ENCODE results near the genes PLA2G2C and ECE1.

GRCh38 chr1:20186326-20186935 is at the start of gene PLA2G2C:
TSS of gene PLA2G2C (minus strand) at chr1:20186518.
- PRO-cap, 2 experiments: no peak in any of the 2 experiments

- PRO-cap, 2 experiments: no peak in any of the 2 experiments
Observed at GRCh38 chr1:20323097-20323648, 32.5 kb downstream of the VWA5B1 start.

DNA sequence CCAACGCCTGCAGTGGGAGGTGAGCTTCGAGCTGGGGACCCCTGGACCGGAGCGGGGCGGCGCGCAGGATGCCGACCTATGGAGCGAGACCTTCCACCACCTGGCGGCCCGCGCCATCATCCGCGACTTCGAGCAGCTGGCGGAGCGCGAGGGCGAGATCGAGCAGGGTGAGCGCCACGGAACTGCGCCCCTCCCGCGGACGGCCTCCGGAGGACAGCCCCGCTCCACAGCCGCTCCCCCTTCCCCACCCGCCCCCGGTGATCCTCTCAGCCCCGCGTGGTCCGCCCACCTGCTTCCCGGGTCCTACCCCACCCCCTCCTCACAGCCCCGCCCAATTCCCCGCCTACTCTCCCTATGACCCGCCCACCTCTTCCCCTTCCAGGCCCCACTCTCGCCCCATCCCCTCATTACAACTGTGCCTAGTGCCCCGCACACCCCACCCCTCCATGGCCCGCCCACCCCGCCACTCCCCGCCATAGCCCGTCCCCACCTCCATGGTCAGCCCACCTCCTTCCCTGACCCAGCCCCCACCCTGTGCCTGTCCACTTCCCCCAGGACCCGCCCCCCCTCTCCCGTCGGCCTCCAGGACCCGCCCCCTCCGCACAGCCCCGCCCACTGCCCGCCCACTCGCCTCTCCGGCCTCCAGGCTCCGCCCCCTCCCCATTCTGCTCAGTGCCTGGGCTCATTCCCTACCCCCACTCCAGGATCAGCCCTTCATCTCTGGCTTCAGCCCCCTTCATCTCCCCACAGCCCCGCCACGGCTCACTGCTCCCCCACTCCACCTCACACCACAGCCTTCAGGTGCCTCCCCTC is 52.8 kb downstream of the VWA5B1 start:
- PRO-cap, 2 experiments: no peak in any of the 2 experiments

- PRO-cap, 2 experiments: peak in 2 of 2 experiments; most common plus-strand start chr1:20552123 (in 1); most common minus-strand start chr1:20552130 (in 2)
Observed at GRCh38 chr1:20551784-20552276, 543 bp upstream of the FAM43B start.

DNA sequence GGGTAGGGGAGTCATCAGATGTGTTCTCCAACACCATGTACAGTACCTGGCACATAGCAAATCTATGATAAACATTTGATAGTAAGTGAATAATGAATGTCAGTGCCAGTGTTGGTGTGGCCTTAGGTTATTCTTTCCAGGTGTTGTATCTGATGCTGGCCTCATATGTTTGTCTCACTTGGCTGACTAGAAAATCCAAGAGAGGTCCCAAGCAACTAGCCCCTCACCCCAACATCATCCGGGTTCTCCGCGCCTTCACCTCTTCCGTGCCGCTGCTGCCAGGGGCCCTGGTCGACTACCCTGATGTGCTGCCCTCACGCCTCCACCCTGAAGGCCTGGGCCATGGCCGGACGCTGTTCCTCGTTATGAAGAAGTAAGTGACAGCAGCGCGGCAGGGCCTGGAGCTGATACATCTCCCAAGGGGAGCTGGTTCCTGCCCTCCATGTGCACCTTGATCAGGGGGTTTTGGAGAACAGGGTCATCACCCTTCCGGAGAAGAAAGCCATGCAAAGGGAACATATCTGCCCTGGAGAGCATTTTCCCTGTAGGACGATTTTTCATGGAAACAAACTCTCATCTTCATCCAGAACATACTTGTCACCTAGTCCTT is 11.1 kb downstream of the PINK1 start:
- PRO-cap, 2 experiments: no peak in any of the 2 experiments

GRCh38 chr1:20666096-20666785 is 5.1 kb upstream of the DDOST start:
- PRO-cap, 2 experiments: peak in 2 of 2 experiments; most common plus-strand start chr1:20666290 (in 2); most common minus-strand start chr1:20666181 (in 2)

DNA sequence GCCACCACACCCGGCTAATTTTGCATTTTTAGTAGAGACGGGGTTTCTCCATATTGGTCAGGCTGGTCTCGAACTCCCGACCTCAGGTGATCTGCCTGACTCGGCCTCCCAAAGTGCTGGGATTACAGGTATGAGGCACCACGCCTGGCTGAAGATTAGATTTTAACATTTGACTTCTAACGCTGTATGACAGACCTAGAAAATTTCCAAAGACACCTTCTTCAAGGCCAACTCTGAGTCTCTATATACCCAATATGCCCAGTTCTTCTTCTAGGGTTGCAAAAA is 25.0 kb upstream of the SH2D5 start:
- PRO-cap, 2 experiments: no peak in any of the 2 experiments

- PRO-cap, 2 experiments: no peak in any of the 2 experiments
Observed at GRCh38 chr1:20853331-20853896, 66.3 kb upstream of the HP1BP3 start.

DNA sequence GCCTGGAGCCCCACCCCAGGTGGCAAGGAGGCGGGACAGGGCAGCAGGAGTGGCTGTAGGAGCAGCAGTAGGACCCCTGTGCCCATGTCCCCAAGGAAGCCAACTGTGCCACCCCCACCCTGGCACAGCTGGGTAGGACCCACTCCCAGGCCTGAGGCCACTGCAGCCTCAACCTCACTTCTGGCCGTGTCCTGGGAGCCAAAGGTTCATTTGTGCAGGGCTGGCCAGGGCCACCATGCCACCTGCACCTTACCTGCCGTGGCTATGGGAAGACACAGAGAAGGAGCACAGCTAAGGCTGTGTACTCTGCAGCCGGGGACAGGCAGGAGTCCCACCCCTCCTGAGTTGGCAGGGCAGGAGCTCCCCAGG is 141.7 kb downstream of the EIF4G3 start:
- PRO-cap, 2 experiments: no peak in any of the 2 experiments

GRCh38 chr1:21269422-21270130 is 20.7 kb downstream of the ECE1 start:
- PRO-cap, 2 experiments: no peak in any of the 2 experiments

DNA sequence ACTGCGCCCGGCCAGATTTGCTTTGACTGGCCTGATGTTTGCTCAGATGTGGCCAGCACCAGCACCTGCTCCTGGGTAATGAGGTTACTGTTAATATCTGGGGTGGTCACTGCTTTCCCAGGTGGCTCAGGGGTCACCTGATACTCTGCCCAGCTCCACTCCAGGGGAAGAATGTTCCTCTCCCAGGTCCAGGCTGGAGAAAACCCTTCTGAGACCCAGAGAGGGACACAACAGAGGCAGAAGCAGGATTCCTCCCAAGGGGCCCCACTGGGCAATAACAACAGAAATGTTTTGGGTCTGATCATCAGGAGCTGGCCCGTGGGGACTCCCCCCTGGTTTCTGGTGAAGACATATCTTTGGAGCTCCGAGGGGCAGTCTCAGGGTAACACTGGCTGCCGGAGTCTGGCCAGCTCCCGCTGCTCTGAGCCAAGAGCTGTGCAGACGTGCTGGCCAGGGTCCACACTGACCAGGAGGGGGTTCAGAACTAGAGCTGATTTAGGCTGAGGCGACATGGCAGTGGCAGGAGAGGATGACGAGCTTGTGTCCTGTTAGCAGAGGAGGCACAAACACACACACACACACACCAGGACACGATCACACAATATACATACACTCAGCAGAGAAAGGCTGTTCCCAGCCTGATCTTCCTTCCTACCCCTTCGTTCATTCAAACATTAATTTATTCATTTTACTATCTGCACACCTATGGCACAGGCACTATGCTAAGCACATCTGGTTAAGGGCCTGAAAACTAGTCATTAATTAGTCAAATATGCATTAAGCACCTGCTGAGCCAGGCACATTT is 13.1 kb downstream of the ECE1 start:
- PRO-cap, 2 experiments: no peak in any of the 2 experiments

DNA sequence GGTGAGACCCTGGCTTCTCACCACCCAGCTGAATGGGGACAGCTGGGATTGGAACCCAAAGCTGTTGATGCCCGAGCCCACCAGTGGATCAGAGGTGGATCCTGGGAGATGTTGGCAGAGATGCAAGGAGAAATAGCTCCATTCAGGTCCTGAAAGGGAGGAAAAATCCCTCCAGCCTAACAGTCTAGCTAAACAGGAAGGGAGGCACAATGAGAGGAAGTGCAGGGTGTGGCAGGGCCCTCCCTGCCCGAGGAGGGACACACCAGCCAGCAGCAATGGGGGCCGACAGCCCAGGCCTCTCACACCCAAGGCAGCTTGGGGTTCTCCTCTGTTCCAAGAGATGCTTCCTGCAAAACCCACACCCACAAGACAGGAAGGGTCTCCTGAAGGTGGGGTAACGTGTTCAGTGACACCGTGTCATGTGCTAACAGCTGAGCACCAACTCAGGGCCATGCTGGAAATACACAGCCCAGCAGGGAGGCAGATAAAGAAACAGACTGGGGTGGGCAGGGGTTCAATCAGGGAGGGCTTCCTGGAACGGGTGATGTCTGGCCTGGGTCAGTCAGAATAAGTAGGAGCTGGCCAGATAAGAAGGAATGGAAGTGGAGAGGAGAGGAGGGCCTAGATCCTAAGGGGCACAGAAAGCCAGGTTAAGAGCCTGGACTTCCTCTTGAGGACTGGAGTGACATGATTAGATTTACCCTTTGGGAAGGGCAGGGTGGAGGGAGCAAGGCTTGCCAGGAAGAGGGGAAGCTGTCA is 10.2 kb downstream of the ECE1 start:
- PRO-cap, 2 experiments: no peak in any of the 2 experiments

GRCh38 chr1:21289408-21290594 is at the start of gene ECE1:
TSS of gene ECE1 (minus strand) at chr1:21290463.
- PRO-cap, 2 experiments: peak in 2 of 2 experiments; most common plus-strand start chr1:21289984 (in 1); most common minus-strand start chr1:21289943 (in 2)

- PRO-cap, 2 experiments: peak in 2 of 2 experiments; most common plus-strand start chr1:21317698 (in 2); most common minus-strand start chr1:21317395 (in 1)
Observed at GRCh38 chr1:21317186-21317963, 27.1 kb upstream of the ECE1 start.

- PRO-cap, 2 experiments: no peak in any of the 2 experiments
Observed at GRCh38 chr1:21346257-21346374, 55.9 kb upstream of the ECE1 start.

- PRO-cap, 2 experiments: peak in 2 of 2 experiments; most common plus-strand start chr1:21437238 (in 1); most common minus-strand start chr1:21437182 (in 2)
Observed at GRCh38 chr1:21436520-21437545, 3.1 kb upstream of the NBPF3 start.

DNA sequence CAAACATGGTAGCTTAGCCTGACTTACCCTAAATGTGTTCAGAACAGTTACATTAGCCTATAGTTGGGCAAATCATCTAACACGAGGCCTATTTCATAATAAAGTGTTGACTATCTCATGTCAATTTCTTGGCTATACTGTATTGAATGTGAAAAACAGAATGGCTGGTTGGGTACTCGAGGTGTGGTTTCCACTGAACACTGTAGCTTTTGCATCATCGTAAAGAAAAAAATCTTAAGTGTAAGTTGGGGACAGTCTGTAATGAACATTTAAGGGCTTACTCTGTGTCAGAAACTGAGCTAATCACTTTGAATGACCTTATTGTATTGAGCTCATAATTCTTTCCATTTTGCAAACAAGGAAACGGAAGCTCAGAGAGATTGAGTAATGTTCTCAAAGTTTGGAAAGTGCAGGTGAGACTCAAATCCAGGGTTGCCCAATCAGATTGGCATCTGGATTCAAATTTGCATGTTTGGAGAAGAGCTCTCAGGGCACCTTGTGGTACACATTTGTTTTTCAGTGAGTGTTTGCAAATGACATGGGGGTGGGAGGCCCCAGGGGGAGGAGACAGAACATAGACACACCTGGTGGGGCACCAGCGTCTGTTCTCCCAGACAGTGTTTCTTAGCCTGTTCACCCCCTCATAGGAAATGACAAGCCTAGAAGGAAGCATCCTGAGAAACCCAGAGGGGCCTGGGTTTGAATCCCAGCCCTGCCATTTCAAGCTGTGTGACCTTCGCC is 7.9 kb downstream of the ALPL start:
- PRO-cap, 2 experiments: no peak in any of the 2 experiments

DNA sequence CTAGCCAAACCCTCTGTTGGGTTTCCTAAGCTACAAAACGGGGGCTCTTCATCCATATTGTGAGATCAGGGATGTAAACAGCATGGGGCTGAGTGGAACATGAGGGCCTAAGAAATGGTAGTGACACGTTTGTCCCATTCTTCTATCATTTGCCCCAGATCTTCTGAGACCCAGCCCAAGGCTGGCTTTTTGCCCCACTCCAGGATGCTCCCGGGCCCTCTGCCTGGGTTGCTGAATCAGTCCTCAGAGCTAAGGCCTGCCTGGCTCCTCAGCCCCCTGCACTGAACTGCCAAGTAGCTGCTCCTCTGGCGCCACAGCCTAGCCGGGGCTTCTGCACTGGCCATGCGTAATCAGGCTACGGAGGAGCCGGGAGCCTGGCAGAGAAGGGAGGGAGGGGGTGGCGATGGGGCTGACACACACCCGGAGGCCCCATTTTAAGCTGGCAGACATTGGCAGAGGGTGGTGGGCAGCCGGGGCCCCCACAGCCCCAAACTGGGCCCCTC is 38.5 kb downstream of the ALPL start:
- PRO-cap, 2 experiments: no peak in any of the 2 experiments

DNA sequence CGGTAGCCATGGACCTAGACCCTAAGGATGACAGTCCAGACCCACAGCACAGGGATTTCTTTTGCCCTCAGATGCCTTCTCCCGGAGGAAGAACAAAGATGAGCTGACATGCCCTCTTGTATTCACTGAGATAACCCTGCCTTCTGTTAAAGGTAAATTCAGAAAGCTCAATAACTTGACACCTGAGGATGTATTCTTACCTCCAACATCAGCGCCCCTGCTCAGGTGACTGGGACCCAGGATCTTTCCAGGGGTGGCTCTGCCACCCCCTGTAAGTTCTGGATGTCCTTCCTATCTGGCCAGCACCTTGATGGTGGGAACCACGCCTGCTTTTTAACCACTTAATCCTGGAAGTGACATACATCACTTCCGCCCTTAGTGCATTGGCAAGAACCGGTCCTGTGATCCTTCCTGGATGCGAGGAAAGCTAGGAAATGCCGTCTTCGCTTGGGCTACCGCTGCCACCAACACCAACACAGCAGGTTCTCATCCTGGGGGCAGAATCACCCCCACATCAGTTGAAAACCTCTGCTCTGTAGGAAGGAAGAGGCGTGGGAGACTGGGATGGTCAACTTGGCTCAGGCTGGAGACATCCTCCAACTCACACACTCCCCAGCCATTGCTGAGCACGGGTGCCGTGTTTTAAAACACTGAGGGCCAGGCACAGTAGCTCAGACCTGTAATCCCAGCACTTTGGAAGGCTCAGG is 74.7 kb downstream of the ALPL start:
- PRO-cap, 2 experiments: peak in 2 of 2 experiments; most common plus-strand start position 397 of the sequence (in 2); most common minus-strand start position 280 of the sequence (in 1)

GRCh38 chr1:21676229-21676714 is 7.1 kb upstream of the RAP1GAP start:
- PRO-cap, 2 experiments: no peak in any of the 2 experiments